Airway epithelial cell (primary cell): Measurements from ENCODE around the gene DOC2B.

DNA sequence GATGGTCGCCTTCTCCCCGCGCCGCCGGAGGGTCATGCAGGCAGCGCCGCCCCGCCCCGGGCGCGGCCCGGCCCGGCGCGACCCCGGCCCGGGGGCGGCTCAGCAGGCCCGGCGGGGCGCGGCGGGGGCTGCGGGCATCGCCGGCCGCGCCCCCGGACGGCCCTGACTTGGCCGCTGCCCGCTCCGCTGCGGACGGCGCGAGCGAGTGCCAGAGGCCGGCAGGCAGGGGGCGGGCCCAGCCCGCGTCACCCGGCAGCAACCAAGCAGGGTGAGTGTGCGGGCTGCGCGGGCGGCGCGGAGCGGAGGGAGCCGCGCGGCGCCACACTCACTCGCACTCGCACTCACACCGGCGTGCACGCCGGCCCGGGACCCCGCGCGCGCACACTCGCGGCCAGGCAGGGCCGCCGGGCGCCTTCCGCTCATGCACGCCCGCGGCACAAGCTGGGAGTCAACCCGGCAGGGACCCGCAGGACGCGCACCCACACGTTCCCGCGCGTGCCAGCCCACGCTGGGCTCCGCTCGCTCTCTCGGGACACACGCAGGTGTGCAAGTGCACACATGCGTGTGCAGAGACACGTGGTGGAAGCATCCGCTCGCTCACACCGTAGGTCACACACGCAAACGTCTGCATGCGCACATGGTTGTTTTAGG is at the start of gene DOC2B:
TSS of gene DOC2B (minus strand) at position 207 of the 651 bp plus-strand sequence.
- RAMPAGE, long total RNA, result no peak

- RAMPAGE, long total RNA, result no peak
Observed at GRCh38 chr17:230835-231370, 49.5 kb upstream of the DOC2B start.

- RAMPAGE, long total RNA, result no peak
Observed at GRCh38 chr17:353032-353552, 485 bp upstream of the RPH3AL start.

- RAMPAGE, long total RNA, result no peak
Observed at GRCh38 chr17:441872-443265, 32.2 kb downstream of the C17orf97 start.

GRCh38 chr17:559541-560349 is 149.6 kb downstream of the C17orf97 start:
- RAMPAGE, long total RNA, result no peak

GRCh38 chr17:602376-603117 is 112.1 kb downstream of the VPS53 start:
- RAMPAGE, long total RNA, result no peak

DNA sequence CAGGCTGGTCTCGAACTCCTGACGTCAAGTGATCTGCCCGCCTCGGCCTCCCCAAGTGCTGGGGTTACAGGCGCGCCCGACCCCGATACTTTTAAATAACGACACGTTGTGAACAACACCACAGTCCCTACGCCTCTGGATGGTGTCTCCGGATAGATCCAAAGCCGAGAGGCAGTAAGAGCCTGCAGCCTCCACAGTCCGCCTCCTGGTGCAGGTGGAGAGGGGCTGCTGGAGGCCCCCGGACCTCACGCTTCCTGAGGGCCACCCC is 737 bp upstream of the TLCD3A start:
- RAMPAGE, long total RNA, result no peak

- RAMPAGE, long total RNA, result no peak
Observed at GRCh38 chr17:781237-781859, 732 bp downstream of the GLOD4 start.

- RAMPAGE, long total RNA, result no peak
Observed at GRCh38 chr17:850418-851201, 68.5 kb downstream of the MRM3 start.

GRCh38 chr17:851202-851724 is 69.1 kb downstream of the MRM3 start:
- RAMPAGE, long total RNA, result no peak

DNA sequence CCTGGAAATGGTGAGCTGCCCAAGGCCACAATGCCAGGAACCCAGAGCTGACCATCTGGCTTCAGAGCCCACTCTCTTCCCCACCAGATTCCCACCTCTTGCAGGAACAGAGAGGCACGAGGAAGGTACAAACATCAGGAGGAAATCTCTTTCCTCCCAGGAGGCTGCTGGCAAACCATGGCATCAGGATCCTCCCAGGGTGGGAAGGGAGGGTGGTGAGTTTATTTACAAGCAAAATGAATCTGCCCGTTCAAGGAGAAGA is 79.3 kb downstream of the NXN start:
- RAMPAGE, long total RNA, result no peak

GRCh38 chr17:950395-950920 is 29.1 kb downstream of the NXN start:
- RAMPAGE, long total RNA, result no peak

GRCh38 chr17:969707-970369 is 9.7 kb downstream of the NXN start:
- RAMPAGE, long total RNA, result no peak

- RAMPAGE, long total RNA, result no peak
Observed at GRCh38 chr17:1019095-1019989, 22.4 kb downstream of the TIMM22 start.

- RAMPAGE, long total RNA, result no peak
Observed at GRCh38 chr17:1036947-1037615, 40.2 kb downstream of the TIMM22 start.

GRCh38 chr17:1050180-1051207 is 53.6 kb downstream of the TIMM22 start:
- RAMPAGE, long total RNA, result no peak

DNA sequence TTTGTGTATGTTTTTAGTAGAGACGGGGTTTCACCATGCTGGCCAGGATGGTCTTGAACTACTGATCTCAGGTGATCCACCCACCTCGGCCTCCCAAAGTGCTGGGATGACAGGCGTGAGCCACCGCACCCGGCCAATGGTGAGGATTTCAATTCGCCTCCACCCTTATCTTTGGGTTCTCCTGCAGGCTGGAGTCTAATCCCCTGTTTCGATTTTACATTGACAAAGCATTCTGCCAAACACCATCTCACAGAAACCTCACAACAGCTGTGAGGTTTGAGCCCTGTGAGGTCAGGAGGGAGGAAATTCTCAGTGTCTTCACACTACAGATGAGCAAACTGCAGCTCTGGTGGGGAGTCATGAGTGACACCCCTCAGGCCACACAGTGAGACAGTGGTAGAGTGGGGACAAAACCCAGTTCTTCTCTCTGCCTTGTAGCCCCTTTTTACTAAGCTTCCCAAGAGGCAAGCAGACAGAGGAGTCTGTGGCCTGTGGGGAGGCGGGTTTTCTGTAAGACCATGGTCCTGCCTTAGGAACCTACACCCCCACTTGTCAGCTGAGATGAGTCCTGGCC is 59.2 kb downstream of the ABR start:
- RAMPAGE, long total RNA, result no peak

DNA sequence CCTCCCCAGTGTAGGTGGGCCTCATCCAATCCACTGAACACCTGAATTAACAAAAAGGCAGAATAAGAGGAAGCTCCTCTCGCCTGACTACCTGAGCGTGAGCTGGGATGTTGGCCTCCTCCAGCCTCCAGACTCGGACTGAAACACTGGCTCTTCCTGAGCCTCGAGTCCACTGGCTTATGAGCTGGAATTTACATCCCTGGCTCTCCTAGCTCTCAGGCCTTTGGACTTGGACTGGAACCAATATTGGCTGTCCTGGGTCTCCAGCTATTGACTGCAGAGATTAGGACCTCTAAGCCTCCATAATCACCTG is 57.4 kb downstream of the ABR start:
- RAMPAGE, long total RNA, result no peak

- RAMPAGE, long total RNA, result no peak
Observed at GRCh38 chr17:1125082-1125972, 54.5 kb downstream of the ABR start.

- RAMPAGE, long total RNA, result no peak
Observed at GRCh38 chr17:1143525-1143866, 36.3 kb downstream of the ABR start.